Neural progenitor cell (in vitro differentiated cells): ENCODE results near the gene FBRSL1.

GRCh38 chr12:132029552-132030444 lies 80.1 kb downstream of the EP400 start:
- RAMPAGE, long total RNA: no peak

DNA sequence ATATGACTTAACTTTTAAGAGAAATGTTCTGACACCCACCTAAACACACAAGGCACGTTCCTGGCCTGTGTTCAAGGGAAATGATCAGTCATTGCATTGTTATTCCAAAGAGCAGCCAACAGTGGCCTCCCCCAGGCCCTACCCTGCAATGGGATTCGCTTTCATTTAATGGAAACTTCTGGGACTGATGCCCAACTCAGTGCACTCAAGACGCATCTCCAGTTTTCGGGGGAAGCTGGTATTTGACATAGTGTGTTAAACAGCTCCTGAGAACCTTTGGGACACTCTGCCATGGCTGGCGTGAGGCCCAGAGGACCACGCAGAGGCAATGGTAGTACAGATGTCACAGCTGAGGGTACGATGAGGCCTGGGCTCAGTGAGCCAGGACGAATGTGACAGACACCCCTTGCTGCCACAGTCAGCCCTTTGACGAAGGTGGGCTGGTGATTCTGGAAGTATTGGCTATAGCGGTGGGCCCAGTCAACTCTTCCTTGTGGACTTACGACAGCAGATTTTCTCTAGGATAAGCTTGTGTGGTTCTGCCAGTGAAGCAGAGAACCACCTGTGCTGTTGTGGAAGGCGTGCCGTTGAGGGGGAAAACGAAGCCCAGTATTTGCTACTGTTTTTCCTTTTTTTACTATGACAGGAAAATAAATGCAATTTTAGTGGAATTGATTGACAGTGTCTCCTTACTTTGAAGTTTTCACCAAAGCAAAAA lies 65.7 kb downstream of the DDX51 start:
- RAMPAGE, long total RNA: no peak

GRCh38 chr12:132151217-132151752 lies 7.0 kb downstream of the NOC4L start:
- RAMPAGE, long total RNA: no peak

DNA sequence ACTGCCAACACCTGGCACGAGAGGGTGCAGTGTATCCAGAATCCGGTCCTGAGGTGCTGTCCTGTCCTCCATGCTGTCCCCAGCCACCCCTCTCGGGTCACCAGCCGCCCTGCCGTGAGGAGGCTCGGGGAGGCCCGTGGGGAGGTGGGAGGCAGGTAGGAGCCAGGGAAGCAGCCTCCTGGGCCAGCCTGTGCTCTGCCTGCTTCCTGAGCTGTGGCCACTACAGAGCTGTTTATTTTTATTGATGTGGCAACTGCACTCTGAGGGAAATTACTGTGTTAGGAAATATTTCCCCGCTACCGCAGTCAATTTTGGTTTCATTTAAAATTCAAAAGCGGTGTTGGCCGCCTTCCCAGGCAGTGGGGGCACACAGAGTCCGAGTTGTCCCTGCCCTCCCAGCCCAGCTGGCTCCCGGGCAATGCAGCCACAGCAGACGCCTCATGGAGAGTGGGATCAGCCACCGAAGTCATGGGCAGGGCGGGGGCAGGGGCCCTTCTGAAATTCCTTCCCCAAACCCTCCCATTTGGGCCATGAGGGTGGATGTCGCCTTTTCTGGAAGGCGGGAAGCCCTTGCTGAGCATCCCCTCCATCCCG lies 18.4 kb downstream of the NOC4L start:
- RAMPAGE, long total RNA: no peak

DNA sequence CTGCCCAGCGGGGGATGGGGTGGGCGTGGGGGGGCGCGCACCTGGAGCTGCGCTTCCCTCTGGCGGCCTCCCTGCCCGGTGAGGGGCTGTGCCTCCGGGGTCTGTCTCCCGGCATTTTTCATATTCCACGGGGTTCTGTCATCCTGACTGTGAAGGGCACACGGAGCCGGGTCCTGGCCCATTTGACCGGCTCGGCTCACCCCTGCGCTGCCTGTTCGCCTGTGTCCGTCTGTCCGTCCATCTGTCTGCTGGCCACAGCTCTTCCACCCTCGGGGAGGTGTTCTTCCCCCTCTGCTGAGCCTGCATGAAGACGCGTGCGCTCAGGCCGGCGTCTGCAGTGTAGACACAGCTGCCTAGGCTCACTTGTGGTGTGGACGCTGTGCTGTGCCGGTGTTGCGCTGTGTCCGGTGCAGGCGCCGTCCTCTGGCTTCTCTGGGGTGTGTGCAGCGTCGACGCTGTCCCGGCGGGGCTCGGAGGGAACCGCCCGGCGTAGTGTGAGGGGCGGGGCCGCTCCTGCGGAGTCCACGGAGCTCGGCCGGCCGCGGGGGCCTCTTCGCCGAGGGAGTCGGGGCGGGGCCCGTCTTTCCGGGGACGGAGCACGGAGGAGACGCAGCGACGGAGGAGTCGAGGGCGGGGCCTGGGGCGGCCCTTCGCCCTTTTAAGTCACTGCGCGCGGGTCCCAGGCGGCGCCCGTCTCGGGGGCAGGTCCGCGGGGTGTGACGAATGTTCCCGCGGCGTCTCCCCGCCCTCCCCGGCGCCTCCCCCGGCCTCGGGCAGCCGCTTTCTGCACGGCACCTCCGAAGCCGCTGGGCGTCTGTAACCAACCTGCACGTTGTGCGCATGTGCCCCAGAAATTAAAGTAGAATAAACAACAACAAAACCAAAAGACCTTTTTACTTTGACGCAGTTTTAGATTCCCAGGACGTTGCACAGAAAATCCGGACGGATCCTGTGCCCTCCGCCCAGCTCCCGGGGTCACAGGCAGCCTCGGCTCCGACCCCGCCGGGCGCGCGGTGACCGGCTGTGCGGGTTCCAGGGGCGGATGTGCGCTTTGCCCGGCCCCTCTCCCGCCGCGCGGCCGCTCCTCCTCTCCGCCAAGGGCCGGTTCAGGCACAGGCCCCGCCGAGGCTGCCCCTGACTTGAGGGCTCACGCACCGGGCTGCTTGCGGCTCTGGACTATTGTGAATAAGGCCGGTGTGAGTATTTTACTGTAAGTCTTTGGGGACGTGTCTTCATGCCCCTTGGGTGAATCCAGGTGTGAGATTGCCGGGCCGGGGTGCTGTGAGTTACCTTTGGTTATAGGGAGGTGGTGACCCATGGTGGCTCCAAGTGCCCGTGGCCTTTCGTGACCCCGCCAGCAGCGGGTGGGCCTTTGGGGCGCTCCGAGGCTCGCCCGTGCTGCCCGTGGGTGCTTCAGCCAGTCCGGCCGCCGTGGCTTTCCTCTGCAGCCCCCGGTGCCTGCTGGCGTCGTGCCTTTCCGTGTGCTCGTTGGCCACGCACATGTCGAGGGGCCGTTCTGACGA lies 45.4 kb downstream of the NOC4L start:
- RAMPAGE, long total RNA: no peak

- RAMPAGE, long total RNA: no peak
These were observed 43.1 kb downstream of the GALNT9 start for GRCh38 chr12:132286184-132286849.

GRCh38 chr12:132428541-132428951 lies 61.4 kb upstream of the FBRSL1 start:
- RAMPAGE, long total RNA: no peak

DNA sequence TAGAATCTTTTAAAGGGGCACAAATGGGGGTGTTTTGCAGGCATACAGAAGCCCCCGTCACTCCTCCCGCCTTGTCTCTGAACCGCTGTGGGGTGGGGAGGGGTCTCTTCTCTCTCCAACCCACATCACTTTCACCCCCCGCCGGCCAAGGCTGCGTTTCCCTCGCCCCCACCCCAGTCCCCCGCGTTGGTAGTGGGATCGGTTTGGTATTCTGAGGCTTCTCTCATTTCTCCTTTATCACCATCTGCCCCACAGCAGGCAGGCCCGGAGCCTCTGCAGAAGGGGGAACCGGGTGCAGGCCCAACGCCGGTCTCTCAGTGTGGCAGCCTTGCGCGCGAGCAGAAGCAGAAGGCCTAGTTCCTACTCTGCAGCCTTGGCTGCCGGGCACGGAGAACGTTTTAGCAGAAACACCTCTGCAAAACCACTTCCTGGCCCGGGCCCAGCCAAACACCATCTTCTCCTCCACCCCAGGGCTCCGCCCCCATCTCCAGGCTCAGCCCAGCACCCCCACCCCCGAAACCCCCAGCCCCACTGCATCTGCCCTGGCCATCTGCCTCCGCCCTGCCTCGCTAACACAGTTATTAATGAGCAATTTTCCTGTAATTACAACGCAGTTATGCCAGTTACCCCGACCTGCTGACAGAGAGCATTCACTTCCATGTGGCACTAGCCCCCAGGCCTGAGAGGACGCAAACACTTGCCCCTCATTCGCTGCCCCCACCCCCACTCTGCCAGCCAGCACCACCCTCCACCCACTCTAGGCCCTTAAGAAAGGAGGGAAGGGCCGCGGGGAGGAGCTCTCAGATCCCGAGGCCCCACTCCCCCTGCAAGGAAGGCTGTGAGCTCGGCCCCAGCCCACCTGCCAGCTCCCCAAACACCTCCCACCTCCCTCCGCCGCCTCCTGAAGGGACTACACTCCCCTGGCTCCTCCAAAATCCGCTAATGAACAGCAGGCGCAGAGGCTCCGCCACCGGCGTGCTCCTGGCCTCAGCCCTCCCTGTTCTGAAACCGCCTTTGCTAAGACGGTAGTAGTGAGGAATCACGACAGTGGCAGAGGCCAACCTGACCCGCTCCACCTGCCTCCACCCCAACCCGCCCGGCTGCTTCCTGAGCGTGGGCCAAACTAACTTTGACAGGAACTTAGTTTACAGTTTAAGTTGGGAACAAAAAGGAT lies 44.8 kb upstream of the FBRSL1 start:
- RAMPAGE, long total RNA: no peak

GRCh38 chr12:132489575-132490399 lies at the start of gene FBRSL1:
Gene FBRSL1 (plus strand): TSS chr12:132490151.
- RAMPAGE, long total RNA: no peak

GRCh38 chr12:132505129-132505657 lies 15.2 kb downstream of the FBRSL1 start:
- RAMPAGE, long total RNA: no peak

- RAMPAGE, long total RNA: no peak
These were observed 31.1 kb downstream of the FBRSL1 start for GRCh38 chr12:132520962-132521589.

GRCh38 chr12:132536525-132537159 lies 46.7 kb downstream of the FBRSL1 start:
- RAMPAGE, long total RNA: no peak

DNA sequence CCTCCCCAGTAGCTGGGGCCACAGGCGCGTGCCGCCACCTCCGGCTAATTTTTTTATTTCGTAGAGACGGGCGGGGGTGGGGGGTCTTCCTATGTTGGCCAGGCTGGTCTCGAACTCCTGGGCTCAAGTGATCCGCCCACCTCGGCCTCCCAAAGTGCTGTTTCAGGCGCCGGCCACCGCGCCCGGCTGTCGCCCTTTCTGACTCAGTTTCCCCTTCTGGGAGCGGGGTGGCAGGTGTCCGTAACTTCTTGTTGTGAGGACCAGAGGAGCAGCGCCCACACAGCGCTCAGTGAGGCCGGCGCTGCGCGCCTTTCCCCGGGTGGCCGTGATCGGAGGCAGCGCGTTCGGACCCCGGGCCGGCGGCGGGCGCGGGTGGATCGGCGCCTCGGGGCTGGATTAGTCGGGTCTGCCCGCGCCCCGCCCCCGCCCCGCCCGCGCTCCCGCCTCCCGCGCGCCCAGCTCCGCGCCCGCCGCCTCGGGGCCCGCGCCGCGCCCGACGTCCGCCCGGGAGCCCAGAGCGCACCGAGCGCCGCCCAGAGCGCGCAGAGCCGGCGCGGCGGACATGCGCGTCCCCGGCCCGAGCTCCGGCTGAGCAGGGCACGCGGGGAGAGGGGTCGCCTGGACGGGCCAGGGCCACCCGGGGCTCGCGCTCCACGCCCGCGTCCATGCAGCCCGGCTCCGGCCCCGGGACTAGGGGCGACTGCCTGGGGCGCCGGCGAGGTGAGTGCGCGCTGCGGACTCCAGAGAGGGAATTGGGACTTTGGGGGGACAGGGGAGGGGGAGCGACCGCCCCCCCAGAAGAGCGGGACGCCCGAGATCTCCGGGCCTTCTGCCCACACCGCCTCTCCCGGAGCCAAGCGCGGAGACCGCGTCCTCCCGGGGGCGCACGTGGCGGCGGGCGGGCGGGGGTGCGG lies 50.6 kb downstream of the LRCOL1 start:
- RAMPAGE, long total RNA: no peak

DNA sequence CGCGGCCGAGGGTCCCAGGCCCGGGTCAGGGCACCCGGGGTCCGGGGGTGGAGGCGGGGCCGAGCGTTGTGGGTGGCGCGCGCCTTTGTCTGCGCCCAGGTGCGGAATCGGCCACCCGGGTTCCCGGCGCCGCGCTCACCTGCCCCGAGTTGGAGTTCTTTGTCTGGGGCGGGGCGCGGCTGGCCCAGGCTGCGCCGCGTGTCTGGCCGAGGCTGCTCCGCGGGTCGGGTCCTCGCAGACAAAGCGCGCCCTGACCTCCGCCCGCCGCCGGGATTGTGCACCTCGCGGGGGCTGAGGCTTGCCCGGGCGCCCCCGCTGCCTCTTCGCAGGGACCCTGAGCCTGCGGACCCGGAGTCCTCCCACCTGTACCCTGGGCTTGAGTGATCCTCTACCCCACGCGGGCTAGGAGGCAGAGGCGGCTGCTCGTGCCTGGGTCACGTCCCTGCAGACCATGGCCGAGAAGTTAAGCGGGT lies 49.9 kb downstream of the LRCOL1 start:
- RAMPAGE, long total RNA: no peak

GRCh38 chr12:132577661-132579029 lies 32.2 kb downstream of the LRCOL1 start:
- RAMPAGE, long total RNA: no peak

- RAMPAGE, long total RNA: no peak
These were observed 12.6 kb downstream of the LRCOL1 start for GRCh38 chr12:132597723-132598178.

DNA sequence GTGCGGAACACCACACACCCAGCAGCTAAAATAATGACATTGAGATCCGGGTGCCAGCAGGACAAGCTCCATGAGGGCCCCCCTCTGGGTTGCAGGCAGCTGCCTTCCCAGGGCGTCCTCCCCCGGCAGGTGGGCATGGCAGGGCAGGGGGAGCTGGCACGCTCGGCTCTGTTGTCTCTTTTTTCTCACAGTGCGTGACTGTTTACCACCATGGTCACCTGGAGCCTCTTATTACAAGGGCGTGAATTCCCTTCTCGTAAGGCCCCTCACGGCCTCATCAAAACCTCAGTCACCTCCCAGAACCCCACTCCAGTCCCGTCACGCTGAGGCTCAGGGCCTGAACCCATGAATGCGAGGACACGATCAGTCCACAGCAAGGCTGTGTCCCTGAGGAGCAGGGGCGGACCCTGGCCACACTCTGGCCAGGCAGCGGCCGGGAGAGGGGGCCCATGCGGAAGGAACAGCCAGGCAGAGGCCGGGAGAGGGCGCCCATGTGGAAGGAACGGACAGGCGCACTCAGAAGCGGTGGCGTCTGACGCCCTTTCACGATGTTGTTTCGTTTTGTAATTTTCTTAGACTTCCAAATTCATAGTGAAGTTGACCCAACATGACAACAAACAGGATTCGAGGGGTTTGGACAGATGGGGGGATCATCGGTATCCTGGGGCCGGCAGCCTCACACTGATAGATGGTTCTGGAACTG lies 10.1 kb downstream of the LRCOL1 start:
- RAMPAGE, long total RNA: no peak

DNA sequence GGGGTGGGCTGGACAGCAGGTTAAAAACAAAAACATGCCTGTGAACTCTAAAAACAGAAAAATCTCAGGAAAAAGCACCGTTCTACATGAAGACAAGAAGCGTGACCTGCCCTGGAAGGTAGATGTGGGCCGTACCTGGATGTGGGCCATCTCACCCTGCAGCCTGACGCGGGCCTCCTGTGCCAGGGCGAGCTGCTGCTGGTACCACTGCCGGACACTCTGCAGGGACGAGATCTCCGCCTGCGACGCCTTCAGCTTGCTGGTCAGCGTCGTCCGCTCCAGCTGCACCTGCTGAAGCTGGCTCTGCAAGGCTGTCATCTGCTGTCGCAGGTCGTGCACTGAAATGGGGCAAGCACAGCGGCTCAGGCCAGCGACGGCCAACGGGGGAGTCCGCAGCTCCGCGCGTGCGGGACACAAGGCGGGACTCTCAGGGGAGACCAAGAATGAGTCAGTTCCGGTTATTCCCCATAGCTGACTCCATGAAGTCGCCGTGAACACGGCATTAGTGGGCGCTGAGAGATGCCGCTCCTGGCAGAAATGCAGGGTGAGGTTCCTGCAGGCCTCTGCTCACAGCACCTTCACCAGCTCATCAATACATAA lies 26.9 kb downstream of the GOLGA3 start:
- RAMPAGE, long total RNA: no peak

DNA sequence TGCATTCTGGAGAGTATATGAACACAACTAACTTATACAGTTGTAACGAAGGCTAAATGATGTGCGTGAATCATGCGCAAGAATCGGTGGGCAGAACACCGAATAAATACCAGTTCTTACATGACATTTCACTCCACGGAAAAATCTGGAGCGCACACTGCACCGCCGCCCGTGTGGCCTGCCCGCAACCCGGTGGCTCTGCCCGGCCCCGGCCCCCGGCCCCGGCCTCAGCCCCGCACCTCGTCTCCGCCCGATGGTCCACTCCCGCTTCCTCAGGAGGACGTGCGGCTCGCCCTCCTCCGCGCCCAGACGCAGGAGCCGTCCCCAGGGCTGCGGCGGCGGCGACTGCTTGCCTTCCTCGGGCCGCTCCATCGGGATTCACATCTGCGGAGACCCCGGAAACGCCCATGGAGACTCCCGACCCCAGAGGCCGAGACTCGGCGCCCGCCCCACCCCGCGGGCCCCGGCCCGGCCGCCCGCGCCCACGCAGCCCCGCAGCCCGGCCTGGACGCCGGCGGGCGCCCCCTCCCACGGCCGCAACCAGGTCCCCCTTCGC lies 370 bp downstream of the CHFR start:
- RAMPAGE, long total RNA: no peak

DNA sequence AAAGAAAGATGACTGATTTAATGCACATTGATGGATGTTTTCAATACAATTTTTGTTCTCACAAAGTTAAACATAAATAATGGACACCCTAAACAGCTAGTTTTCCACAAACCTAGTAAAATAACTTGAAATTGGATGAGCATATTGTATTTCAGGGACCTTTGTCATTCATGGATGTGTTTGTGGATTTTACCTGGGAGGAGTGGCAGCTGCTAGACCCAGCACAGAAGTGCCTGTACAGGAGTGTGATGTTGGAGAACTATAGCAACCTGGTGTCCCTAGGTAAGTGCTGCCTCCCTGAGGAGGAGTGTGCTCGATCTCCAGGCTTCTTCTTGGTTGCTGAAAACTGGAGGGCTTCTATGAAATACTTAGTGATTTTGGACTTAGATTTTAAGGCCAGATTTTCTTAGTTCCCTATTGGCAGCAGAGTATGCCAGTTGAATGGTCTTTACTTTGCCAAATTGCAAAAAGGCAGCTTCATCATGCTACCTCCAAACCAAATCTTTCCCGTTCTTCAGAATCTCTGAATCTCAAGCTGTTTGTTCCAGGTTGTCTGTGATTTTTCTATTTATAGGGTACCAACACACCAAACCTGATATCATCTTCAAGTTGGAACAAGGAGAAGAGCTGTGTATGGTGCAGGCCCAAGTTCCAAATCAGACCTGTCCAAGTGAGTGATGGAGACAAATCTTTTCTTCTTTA lies 10.2 kb downstream of the ZNF268 start:
- RAMPAGE, long total RNA: no peak